Subcutaneous adipose tissue (tissue), 3 donors: Measurements from ENCODE around the gene HS3ST3A1.

- PRO-cap = no peak
- RAMPAGE, long total RNA, 3 experiments = no peak in any of the 3 experiments
These were observed 217.9 kb downstream of the NTN1 start for GRCh38 chr17:9239138-9239766.

GRCh38 chr17:9284761-9284987 is 263.4 kb downstream of the NTN1 start:
- PRO-cap = no peak
- RAMPAGE, long total RNA, 3 experiments = no peak in any of the 3 experiments

DNA sequence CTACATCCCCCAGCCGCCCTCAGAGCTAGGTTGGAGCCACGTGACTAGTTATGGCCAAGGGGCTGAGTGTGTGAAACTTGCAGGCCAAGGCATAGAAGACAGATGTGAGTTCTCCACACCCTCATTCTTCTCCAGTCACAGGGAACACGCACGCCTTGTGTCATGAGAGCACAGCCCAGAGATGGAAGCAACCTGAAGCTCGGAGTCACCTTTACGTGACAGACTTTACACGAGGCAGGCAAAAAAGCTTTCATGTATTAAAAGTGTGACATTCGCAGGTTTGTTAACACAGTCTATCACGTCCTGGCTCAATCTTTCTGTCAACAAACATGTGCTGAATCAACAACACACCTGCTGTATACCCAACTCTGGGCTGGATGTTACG is 38.4 kb downstream of the STX8 start:
- PRO-cap = no peak
- RAMPAGE, long total RNA, 3 experiments = no peak in any of the 3 experiments

GRCh38 chr17:9644401-9644617 is 1.0 kb upstream of the USP43 start:
- PRO-cap = no peak
- RAMPAGE, long total RNA, 3 experiments = no peak in any of the 3 experiments

- PRO-cap = no peak
- RAMPAGE, long total RNA, 3 experiments = no peak in any of the 3 experiments
These were observed 102.1 kb downstream of the GAS7 start for GRCh38 chr17:10096018-10096969.

DNA sequence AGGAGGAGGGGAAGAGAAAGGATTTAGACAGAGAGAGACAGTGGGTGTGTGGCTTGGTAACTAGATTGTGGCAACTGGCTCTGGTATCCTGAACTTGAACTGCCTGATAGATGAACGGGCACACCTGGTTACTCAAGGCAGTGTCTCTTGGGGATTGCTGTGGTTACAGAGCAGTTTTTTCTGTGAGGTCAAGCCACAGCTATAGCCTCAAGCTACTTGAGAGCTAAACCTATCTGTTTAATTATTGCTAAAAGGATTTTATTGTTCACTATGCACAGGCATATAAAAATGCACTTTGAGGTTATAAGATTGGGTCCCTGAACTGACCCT is 29.8 kb upstream of the MYH2 start:
- PRO-cap = no peak
- RAMPAGE, long total RNA, 3 experiments = no peak in any of the 3 experiments

DNA sequence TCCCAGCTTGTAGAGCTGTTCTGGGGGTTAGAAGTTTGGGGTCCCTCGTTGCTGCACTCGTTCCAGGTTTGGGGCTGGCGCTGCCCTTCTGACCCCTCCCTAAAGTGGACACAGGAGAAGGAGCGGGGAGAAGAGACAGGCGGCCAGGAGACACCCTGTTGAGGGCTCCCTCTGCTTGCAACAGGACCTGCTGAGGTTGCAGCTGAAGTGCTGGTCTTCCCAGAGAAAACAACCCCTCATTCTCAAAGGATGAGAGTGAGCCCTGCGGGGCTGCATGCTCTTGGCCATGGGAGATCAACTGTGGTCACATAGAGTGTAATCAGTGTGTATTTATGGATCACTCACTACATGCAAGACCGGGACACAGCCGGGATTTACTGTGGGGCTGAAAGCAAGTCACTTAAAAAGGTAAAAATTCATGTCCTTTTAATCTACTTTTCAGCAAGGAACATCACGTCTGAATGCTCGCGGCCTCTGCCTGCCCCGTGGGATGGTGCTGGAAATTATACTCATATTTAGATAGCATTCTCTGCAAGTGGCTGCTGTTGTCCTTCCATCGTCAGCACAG is 34.1 kb downstream of the MYH3 start:
- PRO-cap = no peak
- RAMPAGE, long total RNA, 3 experiments = no peak in any of the 3 experiments

DNA sequence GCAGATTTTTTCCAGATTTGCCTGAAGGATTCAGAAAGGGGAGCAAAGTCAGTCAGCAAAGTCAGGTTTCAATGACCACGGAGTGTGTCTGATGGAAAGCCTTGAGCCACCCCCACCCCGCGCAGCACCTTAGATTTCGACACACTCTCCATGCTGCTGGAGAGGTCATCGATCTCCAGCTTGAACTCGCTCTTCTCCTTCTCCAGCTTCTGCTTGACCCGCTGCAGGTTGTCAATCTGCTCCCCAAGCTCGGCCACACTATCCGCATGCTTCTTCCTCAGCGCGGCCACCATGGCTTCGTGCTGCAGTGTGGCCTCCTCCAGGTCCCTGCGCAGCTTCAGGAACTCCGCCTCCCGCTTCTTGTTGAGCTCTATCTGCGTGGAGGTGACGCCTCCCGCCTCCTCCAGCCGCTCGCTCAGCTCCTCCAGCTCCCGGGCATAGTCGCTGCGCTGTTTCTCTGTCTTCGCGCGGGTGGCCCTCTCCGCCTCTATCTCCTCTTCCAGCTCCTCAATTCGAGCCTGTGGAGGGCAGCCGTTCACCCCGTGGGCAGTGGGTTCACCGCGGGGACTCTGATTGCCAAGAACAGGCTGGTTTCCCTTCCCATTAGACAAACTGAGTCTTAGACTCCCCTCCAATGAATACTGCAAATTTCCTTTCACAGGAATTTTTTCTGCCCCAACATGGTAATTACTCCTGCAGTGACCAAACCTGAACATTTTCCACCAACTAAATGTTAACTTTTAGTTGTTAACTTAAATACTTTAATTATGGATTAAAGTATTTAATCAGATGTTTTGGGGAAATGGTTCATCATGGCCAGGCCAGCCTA is 19.0 kb downstream of the MYH3 start:
- PRO-cap = no peak
- RAMPAGE, long total RNA, 3 experiments = no peak in any of the 3 experiments

- PRO-cap = no peak
- RAMPAGE, long total RNA, 3 experiments = no peak in any of the 3 experiments
These were observed 3.3 kb upstream of the TMEM220 start for GRCh38 chr17:10733069-10733523.

GRCh38 chr17:10791687-10792564 is 12.0 kb downstream of the TMEM238L start:
- PRO-cap = no peak
- RAMPAGE, long total RNA, 3 experiments = no peak in any of the 3 experiments

GRCh38 chr17:10804480-10804922 is 602 bp upstream of the TMEM238L start:
- PRO-cap = no peak
- RAMPAGE, long total RNA, 3 experiments = no peak in any of the 3 experiments

GRCh38 chr17:10812561-10813077 is 8.7 kb upstream of the TMEM238L start:
- PRO-cap = no peak
- RAMPAGE, long total RNA, 3 experiments = no peak in any of the 3 experiments

DNA sequence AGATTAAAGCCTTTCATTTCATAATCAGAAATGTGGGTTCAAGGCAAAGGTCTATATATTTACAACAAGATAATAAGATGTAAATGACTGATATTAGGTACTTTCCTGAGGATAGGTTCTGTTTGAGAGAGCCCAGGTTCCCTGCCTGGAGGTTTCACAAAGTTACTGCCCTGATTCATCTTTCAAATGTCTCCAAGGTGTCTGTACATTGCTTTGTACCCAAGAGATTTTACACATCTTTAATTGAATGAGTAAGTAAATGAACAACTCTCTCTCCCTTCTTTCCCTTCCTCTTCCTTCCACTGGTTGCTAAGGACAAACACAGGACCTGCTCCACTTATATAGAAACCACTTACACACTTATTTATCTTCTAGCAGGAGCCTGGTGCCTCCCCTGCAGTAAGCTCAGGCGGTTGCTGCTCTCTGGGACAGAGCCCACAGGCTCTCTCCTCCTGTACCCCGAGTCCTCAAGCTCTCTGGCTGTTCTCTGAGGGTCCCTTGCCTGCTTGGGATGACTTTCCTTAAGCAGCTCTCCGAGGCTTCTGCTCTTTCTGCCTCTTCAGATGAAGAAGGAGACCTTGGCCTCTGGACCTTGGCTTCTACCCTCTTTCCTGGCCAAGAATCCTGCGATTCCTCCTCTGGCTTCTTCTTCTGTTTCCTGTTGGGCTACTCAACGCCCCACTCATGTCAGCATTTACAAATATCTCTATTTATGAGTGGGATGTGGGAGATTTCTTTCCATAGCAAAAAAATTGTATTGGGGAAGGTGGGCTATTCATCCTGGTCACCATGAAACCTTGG is 9.9 kb downstream of the PIRT start:
- PRO-cap = no peak
- RAMPAGE, long total RNA, 3 experiments = no peak in any of the 3 experiments

- PRO-cap = no peak
- RAMPAGE, long total RNA, 3 experiments = no peak in any of the 3 experiments
These were observed 3.3 kb downstream of the MAP2K4 start for GRCh38 chr17:12023968-12024360.

GRCh38 chr17:12138373-12138987 is 117.8 kb downstream of the MAP2K4 start:
- PRO-cap = no peak
- RAMPAGE, long total RNA, 3 experiments = start-site peak on the plus strand in 1 of 3 experiments, at chr17:12138578-12138925 at its widest, 5 reads per replicate

- PRO-cap = no peak
- RAMPAGE, long total RNA, 3 experiments = no peak in any of the 3 experiments
These were observed 1.3 kb downstream of the ARHGAP44 start for GRCh38 chr17:12790718-12790933.

GRCh38 chr17:13601325-13601626 is 453 bp downstream of the HS3ST3A1 start:
- PRO-cap = no peak
- RAMPAGE, long total RNA, 3 experiments = no peak in any of the 3 experiments

GRCh38 chr17:13601627-13602654 is at the start of gene HS3ST3A1:
Gene HS3ST3A1 (minus strand): TSS chr17:13601929.
- PRO-cap = bidirectional peak, plus-strand start at chr17:13602045, minus-strand start at chr17:13601927
- RAMPAGE, long total RNA, 3 experiments = no peak in any of the 3 experiments

DNA sequence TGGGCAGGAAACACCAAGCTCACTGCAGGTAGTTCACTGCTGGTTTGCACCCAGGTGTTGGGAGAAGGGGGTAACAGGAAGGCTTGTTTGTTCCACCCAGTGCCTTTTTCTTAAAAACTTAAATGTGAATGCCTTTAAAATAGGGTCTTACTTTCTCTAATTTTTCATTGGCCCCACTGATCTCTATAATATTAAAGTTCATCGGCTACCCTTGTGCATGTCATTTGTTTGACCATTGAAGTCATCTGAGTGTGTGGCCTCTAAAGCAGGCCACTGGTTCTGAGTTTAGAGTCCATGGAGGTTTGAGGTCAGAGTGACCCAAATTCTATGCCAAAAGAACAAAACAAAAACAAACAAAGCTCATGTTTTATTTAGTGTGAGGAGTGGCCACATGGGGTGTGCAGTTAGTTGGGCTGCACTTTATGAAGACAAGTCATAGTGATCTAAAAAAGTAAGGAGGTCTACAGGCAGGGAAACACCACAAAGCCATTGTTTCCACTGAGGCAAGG is 62.8 kb upstream of the COX10 start:
- PRO-cap = no peak
- RAMPAGE, long total RNA, 3 experiments = no peak in any of the 3 experiments

DNA sequence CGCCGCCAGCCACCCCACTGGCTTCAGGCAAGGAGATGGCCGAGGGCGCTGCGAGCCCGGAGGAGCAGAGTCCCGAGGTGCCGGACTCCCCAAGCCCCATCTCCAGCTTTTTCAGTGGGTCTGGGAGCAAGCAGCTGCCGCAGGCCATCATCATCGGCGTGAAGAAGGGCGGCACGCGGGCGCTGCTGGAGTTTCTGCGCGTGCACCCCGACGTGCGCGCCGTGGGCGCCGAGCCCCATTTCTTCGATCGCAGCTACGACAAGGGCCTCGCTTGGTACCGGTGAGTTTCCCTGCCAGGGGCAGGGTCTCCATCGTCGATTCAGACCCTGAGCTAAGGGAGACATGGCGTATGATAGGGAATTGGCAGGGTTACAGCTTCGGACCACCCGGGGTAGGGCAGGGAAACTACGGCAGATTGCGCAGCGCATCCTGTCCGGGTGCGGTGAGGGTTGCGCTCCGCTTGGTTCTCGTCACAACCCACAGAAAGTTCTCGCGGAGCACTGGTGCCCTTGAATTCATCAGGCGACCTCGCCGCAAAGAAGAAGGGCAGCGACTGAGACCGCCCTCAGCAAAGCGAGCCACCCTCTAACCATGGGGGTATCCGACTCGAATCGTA is 1.0 kb downstream of the HS3ST3B1 start:
- PRO-cap = no peak
- RAMPAGE, long total RNA, 3 experiments = no peak in any of the 3 experiments